Mammary epithelial cell (primary cell): ENCODE data around the gene APIP.

GRCh38 chr11:34091665-34092404 is 13.6 kb upstream of the NAT10 start:
- CAGE, long polyA plus RNA = no peak
- RRBS = no CpG with 5 or more reads among the region's 1 CpG

GRCh38 chr11:34358125-34359016 is 561 bp upstream of the ABTB2 start:
- CAGE, long polyA plus RNA = no peak
- RRBS = 2% methylated on average over 6 of the region's 49 CpGs

DNA sequence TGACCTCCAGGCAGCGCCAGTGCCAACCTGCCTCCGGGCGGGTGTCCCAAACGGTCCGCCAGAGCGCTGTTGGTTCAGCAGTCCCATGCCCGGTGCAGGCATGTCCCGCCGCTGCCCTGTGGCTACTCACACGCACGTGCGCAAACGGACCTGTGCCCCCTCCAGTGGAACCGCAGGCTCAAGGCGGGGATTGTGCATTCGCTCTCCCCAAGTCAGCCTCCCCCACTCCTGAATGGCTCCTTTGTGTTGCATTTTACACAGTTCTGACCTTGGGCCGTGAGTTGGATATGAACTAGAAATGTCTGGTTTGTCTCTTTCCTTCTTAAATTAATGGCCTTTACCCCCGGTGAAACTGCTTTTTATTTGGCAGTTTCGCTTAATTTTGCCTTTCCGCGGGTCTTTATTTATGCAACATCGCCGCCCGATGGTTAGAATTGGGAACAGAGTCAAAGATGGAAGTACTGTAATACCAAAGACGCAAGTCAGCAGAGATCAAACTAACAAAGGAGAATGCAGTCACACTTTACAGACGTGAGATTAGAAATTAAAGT is 1.3 kb upstream of the ABTB2 start:
- CAGE, long polyA plus RNA = no peak
- RRBS = 1% methylated on average over 9 of the region's 26 CpGs

DNA sequence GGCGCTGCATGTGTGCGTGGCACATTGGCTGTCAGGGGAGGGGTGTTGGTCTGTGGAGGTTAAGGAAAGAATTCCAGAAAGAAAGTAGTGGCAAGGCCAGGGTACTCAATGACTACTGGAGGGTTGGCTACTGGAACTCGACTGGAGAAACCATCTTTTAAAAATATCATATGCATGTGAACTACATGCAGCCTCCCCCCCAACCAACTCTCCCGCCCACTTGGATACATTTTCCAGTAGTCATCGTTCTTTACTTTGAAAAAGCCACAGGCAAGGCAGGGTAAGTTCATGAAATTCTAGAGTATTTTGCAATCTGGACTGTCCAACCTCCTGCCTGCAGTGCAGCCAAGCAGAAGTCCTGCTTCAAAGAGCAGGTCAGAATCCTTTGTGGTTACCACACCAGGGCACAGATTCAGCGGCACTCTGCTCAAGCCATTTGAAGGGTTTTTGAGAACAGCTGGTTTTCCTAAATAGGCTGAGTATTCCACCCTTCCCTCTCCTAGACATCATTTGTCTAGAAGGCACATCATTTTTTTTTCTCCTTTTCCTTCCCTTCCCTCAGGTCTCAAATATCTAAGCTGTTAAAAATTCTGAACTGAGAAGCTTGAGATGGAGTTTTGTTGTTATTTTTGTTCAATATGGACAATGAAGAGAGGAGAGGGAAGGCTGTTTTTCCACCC is 12.1 kb downstream of the ELF5 start:
- CAGE, long polyA plus RNA = no peak
- RRBS = no CpG with 5 or more reads among the region's 6 CpGs

- CAGE, long polyA plus RNA = no peak
- RRBS = 96% methylated on average over 3 of the region's 7 CpGs
These were observed 18.9 kb upstream of the EHF start for GRCh38 chr11:34601884-34602517.

GRCh38 chr11:34632155-34632973 is 11.5 kb downstream of the EHF start:
- CAGE, long polyA plus RNA = no peak
- RRBS = 8% methylated on average over 2 of the region's 10 CpGs

GRCh38 chr11:34634679-34635207 is 13.8 kb downstream of the EHF start:
- CAGE, long polyA plus RNA = no peak
- RRBS = no CpG with 5 or more reads among the region's 2 CpGs

GRCh38 chr11:34639320-34639685 is 18.4 kb downstream of the EHF start:
- CAGE, long polyA plus RNA = no peak
- RRBS = no CpG with 5 or more reads among the region's 5 CpGs

DNA sequence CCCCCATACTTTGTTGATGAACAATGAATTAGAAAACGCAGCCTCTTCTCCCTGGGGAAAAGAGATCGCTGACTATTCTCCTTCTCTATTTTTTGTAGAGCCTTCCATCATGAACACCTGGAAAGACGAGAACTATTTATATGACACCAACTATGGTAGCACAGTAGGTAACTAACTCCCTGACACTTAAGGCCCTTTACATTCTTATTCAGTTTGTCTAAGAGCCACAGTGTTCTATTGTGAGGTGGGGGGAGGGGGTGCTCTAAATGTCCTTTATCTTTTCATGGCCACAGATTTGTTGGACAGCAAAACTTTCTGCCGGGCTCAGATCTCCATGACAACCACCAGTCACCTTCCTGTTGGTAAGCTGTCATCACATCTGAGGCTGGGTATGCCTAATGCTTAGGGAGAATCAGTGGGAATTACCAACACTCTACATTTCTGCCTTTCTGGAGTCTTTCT is 30.6 kb downstream of the EHF start:
- CAGE, long polyA plus RNA = no peak
- RRBS = no CpG with 5 or more reads among the region's 4 CpGs

- CAGE, long polyA plus RNA = no peak
- RRBS = no CpG with 5 or more reads among the region's 4 CpGs
These were observed 136.3 kb downstream of the EHF start for GRCh38 chr11:34757244-34757629.

DNA sequence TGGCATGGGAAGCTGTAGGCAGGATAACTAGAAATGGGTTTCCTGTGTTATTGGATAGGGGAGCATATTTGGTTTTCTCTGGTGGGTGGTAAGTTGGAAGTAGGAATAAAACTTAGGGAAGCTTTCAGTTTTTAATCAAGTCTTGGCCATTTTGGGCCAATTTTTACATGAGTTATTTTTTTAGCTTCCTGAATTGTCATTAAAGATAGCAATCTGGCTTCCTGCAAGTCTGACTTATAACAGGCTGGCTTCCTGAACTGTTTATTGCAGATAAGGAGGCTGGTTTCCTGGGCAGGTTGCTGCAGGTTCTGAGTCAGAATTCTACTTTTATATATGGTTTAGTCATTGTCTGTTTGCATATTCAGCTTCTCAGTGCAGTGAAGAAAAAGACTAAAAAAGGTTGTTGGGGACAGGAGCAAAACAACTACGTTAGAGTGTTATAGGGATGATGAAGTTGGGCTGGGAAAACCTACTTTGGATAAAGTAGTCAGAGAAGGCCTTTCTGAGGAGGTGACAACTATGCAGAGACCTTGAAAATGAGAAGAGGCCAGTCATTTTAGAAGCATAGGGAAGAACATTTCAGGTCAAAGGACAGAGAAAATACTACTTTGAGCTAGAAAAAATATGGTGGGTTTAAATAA is 106.5 kb downstream of the APIP start:
- CAGE, long polyA plus RNA = no peak
- RRBS = no CpG with 5 or more reads among the region's 1 CpG

DNA sequence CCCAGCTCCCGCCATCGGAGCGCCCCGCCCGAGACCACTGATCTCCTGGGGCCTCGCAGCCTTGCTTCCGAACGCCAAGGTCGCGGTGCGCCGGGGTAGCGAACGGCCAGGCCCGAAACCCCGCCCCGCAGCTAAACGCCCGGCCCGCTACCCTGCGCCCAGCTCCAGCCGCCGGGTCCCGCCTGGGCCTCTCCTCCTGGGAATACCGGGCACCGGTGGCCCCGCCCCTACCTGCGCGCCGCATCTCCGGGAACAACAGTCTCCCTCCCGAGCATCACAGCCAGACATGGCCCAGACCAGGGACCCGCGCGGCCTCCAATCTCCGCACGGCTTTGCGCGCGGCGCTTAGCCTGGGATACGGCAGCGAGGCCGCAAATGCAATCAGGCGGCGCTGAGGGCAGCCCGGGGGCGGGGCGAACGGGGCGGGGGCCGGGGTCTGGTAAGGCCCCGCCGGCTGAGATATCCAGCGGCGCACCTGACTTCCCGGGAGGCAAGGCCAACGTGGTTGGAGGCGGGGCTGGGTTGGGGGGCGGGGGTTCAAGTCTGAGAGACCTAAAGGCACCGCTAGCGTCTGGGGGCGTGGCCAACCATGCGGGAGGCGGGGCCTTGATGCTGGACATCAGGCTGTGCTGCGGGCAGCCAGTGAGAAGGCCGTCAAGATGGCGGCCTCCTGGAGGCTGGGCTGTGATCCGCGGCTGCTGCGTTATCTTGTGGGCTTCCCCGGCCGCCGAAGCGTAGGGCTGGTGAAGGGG is at the start of gene APIP:
APIP (minus strand) TSS at position 383 of the 752 bp plus-strand sequence.
- CAGE, long polyA plus RNA = no peak
- RRBS = 1% methylated on average over 8 of the region's 75 CpGs

DNA sequence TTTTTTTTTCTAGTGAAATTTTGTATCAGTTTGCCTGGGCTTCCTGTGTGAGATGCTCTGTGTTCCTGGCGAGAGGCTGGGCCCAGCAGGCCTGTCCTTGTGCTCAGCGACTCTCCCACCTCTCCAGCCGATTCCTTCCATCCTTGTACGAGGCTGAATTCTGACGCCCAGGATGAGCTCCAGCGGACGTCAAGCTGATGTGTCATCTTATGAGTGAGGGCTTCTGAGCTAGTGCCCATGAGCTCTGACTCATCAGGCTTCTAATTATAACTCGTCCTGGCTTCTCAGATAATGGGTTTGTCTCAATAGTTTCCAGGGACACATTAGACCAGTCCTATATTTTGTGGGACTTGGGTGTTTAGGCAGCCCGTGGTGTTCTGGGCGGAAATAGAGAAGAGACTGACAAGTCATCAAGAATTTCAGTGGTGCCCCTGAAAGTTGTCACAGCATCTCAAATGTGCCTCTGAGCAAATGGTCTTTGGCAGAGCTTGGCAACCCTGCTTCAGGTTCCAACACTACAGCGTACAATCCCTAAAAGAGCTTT is 108.2 kb upstream of the CD44 start:
- CAGE, long polyA plus RNA = no peak
- RRBS = no CpG with 5 or more reads among the region's 11 CpGs

- CAGE, long polyA plus RNA = no peak
- RRBS = no CpG with 5 or more reads among the region's 3 CpGs
These were observed 71.9 kb upstream of the CD44 start for GRCh38 chr11:35066954-35067536.

- CAGE, long polyA plus RNA = no peak
- RRBS = no CpG with 5 or more reads among the region's 4 CpGs
These were observed 50.3 kb upstream of the CD44 start for GRCh38 chr11:35088569-35089098.

- CAGE, long polyA plus RNA = no peak
- RRBS = no CpG with 5 or more reads among the region's 5 CpGs
These were observed 1.0 kb downstream of the CD44 start for GRCh38 chr11:35139974-35140437.

DNA sequence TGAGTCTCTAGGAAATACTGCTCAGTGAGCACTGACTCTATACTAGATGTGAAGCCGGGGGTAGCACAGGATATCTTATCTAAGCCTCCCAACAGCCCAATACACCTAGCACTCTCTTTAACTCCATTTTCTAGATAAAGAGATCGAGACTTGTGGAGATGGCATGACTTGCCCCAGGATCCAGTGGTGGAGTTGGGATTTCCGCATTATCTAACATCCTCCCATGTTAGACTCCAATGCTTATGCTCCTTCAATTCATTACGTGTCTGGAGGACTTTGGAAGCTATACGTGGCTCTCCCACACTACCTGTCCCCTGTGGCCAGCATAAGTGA is 4.3 kb downstream of the CD44 start:
- CAGE, long polyA plus RNA = no peak
- RRBS = no CpG with 5 or more reads among the region's 5 CpGs

- CAGE, long polyA plus RNA = no peak
- RRBS = no CpG with 5 or more reads among the region's 14 CpGs
These were observed 37.5 kb downstream of the CD44 start for GRCh38 chr11:35176379-35176922.

DNA sequence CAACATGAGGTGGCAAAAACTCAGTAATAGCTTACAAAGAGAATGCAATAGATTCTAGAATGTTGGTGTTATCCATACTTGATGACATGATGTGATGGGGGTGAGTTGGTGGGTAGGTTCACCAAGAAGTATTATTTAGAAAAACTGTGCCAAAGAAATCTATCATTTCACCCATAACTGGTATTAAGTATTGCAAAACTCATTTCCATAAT is 39.6 kb downstream of the CD44 start:
- CAGE, long polyA plus RNA = no peak

- CAGE, long polyA plus RNA = no peak
- RRBS = no CpG with 5 or more reads among the region's 3 CpGs
These were observed 91.0 kb downstream of the CD44 start for GRCh38 chr11:35229601-35230648.